Thoracic aorta endothelial cell (primary cell): ENCODE measurements around the genes MYL5 and PCGF3.

DNA sequence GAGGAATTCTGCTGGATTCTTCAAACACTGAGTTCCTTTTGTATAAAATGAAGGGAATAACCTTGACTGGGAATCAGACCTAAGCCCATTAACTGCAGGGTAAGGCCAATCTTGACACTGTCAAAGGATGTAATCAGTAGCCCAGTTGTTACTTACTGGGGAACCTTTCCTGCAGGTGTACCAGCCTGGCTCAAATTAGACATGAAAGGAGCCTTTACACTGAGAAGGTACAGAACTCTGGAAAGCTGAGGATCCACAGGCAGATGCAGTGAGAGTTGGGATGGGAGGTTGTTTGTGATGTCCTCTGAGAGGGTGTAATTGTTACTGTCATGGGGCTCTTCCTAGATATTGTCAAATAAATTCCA lies 19.6 kb downstream of the ZNF595 start:
- CAGE, long polyA plus RNA = no peak

DNA sequence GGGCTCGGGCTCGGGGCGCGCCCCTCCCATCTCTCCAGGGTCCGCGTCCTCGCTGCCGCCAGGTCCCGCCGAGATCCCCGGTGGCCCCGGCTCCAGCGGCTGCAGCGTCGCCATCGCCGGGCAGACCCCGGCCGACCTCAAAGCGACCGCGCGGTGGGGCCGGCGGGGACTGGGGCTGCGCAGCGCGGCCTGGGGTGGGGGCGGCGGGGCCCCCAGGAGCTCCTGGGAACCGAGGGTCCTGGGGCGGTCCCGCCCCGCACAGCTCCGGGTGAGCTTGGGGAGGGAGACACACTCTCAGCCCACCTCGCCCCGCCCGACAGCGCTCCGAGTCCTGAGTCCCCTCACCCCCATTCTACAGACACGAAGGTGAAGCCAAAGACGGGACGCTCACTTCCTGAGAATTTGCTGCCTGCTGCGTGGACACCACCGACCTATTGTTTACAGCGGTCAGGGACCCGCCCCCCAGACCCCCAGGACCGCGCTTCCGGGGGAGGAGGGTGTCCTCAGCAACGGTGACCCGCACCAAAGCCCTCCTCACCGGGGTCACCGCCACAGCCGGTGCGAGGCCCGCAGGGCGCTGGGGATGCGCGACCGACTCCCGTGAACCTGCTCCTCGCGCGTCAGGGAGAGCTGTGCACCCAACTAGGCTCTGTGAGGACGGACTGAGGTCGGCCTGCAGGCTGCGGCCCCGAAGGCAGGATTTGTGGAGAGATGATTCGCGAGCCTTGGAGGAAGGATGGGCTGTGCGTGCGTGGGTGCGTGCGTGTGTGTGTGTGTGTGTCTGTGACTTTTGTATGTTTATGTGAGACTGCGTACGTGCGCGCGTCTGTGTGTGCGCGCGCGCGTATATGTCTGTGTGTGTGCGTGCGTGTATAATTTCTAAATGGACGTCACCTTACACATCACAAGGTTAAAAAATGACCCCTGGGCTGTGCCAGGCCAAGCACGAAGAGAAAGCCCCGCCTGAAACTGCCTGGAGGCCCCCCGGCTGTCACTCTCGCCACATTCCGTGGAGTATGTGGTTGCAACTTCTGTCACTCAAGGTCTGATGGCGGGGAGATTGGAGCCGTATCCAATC lies 614 bp upstream of the ZNF141 start:
- CAGE, long polyA plus RNA = no peak

GRCh38 chr4:576993-577440 lies 922 bp upstream of the TMEM271 start:
- CAGE, long polyA plus RNA = no peak

DNA sequence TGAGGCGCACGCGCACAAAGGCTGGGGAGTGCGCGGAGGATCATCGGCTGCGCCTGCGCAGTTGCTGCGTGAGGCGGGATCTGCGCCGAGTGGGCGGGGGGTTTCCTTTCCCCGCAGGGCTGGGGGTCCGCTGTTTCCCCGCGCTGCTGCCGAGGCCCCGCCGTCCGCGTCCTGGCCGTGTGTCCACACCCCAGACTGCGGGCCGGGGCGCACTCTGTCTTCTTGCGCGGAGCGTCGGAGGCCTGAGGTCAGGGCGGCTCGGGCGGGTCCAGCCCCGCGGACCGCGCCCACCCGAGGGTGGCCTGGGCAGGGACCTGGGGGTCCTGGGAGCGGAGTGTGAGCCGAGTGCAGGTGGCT lies at the start of gene MYL5:
TSS of gene MYL5 (plus strand) at position 106 of the 357 bp plus-strand sequence.
- CAGE, long polyA plus RNA = no peak

GRCh38 chr4:705270-706514 lies at the start of gene PCGF3:
TSS of gene PCGF3 (plus strand) at chr4:705832.
- CAGE, long polyA plus RNA = no peak

GRCh38 chr4:761898-762365 lies 56.3 kb downstream of the PCGF3 start:
- CAGE, long polyA plus RNA = no peak

- CAGE, long polyA plus RNA = no peak
Observed at GRCh38 chr4:765655-766532, 60.0 kb downstream of the CPLX1 start.

DNA sequence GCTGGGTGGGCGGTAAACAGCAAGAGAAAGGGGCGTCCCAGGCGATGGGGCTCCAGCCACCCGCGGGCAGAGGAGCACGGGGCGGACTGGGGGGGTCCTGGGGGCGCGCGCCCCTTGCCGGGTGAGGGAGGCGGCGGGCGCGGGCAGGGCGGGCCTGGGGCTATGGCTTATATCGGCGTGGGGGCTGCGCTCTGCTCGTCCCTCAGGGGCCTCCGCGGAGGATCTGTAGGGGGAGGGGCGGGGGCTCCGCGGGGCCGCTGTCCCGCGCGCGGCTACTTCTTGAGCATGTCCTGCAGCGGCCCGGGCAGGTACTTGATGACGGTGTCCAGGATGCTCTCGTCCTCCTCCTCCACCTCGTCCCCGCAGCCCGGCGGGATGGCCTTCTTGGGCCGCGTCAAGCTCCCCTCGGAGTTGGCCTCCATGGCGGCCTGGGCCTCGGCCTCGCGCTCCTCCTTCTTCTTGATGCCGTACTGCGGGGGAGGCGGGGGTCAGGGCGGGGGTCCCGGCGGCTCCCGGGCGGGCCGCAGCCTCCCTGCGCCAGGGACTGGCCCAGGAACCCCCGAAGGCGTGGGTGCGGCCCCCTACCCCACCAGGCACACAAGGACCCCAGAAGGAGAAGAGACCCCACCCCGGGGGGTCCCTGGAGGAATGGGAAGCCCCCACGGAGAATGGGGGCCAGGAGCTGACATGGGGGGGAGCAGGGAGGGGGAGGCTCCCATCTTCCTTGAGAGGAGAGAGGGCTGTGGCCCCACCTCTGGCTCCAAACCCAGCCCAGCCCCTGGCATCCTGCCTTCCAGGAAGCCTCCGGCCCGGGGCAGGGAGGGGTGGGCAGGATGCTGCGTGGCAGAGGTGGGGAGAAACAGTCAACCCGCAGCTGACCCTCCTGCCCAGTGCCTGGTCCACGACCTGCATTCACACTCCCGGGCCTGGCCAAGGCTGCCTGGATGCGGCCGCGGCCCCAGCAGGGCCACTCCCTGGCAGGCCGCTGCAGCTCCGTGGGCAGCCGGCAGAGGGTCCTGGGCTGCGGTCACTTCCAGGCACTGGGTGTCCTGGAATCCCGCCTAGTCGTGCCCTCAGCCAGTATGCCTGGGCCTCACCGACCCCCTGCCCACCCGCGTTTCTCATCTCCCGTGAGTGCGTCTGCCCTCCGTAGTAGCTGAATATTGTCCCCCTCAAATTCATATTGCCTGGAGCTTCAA lies 39.3 kb downstream of the CPLX1 start:
- CAGE, long polyA plus RNA = no peak

DNA sequence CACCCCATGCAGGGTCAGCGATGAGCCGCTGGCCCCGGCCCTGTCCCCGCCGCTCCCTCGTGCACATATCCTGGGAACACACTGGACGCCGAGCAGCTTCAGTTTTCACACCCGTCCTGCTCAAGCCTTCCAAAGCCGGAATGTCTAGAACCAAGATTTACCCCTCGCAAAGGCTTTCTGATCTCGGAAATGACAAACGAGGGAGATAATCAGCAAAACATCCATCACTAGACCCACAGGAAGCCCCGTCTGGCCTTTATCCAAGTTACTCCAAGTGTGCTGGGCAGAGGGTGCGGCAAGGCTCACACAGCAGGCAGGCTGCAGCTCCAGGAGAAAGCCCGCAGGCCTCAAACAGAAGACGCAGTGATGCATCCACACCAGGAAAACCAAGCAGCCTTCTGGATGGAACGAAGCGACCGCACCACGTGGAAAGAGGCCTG lies 24.1 kb downstream of the GAK start:
- CAGE, long polyA plus RNA = no peak

- CAGE, long polyA plus RNA = no peak
Observed at GRCh38 chr4:972824-973461, 426 bp downstream of the DGKQ start.

DNA sequence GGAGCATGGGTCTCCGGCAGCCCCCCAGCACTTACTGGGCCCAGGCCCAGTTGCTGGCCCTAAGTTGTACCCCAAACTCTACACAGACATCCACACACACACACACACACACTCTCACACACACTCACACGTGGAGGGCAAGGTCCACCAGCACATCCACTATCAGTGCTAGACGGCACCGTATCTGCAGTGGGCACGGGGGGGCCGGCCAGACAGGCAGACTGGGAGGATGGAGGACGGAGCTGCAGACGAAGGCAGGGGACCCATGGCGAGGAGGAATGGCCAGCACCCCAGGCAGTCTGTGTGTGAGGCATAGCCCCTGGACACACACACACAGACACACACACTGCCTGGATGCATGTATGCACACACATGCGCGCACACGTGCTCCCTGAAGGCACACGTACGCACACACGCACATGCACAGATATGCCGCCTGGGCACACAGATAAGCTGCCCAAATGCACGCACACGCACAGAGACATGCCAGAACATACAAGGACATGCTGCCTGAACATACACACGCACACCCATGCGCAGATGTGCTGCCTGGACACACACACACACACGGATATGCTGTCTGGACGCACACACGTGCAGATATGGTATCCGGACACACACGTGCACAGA lies 13.9 kb downstream of the FGFRL1 start:
- CAGE, long polyA plus RNA = no peak

DNA sequence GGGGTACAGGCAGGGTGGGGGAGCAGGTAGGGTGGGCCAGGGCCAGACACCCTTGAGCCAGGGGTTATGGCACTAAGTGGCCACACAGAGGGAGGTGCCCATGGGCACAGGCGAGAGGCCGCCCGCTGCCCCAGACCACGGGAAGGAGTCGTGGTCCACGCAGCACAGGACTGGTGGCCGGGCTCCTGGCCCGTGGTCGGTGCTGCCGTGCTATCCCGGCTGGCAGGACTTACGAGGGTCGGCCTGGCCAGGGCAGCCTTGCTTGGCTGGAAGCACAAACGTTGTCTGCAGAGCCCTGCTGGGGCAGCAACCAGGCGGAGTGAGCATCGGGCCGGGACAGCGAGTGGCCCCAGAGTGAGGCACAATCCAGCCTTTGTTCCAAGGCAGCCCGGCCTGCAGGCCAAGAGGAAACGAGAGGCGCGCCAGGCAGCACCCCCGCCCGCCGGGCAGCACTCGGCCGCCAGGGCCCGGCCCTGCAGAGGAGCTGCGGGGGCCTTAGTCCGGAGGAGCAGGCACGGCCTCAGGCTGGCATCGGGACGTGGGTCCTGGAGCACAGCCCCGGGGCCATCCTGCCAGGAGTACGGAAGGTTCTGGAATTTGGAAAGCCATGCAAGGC lies 24.0 kb downstream of the FGFRL1 start:
- CAGE, long polyA plus RNA = no peak

GRCh38 chr4:1053271-1053629 lies 41.8 kb downstream of the FGFRL1 start:
- CAGE, long polyA plus RNA = no peak

DNA sequence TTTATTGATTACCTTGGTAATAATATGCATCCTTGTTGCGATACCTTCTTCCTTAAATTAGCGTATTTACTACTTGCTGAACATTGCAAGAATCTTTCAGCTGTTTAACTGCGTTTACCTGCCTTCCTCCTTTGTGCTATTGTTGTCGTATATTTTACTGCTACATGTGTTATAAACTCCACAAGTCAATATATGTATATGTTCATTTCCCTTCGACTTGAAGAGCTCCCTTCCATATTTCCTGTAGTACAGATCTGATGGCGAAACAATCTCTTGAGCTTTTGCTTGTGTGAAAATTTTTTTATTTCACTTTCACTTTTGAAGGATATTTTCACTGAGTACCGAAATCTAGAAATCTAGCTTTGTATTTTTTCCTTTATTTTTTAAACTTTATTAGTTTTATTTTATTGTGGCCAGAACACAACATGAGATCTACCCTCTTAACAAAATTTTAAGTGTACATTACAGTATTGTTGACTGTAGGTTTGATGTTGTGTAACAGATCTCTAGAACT lies 24.0 kb upstream of the RNF212 start:
- CAGE, long polyA plus RNA = no peak

GRCh38 chr4:1166981-1168105 lies 5.0 kb downstream of the SPON2 start:
- CAGE, long polyA plus RNA = no peak

GRCh38 chr4:1184292-1184710 lies 11.9 kb upstream of the SPON2 start:
- CAGE, long polyA plus RNA = no peak

GRCh38 chr4:1201866-1202694 lies 29.7 kb upstream of the SPON2 start:
- CAGE, long polyA plus RNA = no peak

DNA sequence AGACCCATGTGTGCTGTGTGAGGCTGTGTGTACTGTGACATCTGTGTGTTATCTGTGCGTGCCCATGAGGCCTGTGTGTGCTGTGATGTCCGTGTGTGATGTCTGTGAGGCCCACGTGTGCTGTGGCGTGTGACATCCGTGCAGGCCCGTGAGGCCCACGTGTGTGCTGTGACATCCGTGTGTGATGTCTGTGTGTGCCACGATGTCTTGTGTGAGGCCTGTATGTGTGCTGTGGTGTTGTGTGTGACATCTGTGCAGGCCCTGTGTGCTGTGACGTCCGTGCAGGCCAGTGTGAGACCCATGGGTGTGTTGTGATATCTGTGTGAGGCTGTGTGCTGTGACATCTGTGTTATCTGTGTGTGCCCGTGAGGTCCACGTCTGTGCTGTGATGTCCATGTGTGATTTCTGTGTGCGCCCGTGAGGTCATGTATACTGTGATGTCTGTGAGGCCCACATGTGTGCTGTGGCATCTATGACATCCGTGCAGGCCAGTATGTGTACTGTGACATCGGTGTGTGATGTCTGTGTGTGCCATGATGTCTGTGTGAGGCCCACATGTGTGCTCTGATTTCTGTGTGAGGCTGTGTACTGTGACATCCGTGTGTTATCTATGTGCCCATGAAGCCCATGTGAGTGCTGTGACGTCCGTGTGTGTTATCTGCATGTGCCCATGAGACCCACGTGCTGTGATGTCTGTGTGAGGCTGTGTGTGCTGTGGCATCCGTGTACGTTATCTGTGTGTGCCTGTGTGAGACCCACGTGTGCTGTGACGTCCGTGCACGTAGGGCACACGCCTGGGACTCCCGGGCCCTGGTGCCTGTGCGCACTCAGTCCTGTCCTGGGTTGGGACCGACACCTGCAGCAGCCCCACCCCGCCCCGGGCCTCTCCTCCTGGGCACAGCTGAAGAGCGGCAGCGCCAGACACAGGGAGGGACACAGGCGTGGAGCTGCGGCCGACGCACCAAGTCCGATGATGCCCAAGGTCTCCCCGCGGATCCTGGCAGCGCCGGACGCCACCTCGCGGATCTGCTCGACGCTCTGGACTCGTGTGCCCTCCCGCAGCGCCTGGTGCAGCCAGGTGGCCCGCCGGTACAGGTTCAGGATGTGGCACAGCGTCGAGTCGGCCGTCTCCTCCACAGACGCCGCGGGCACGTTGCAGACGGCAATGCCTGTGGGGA lies 24.1 kb downstream of the CTBP1 start:
- CAGE, long polyA plus RNA = no peak

- CAGE, long polyA plus RNA = no peak
Observed at GRCh38 chr4:1233636-1234913, 14.9 kb downstream of the CTBP1 start.

GRCh38 chr4:1238934-1240166 lies 9.6 kb downstream of the CTBP1 start:
- CAGE, long polyA plus RNA = no peak